Esophagus muscularis mucosa (tissue), 4 donors: ENCODE results near the genes OPA3, SIX5, NOVA2 and IGFL2.

DNA sequence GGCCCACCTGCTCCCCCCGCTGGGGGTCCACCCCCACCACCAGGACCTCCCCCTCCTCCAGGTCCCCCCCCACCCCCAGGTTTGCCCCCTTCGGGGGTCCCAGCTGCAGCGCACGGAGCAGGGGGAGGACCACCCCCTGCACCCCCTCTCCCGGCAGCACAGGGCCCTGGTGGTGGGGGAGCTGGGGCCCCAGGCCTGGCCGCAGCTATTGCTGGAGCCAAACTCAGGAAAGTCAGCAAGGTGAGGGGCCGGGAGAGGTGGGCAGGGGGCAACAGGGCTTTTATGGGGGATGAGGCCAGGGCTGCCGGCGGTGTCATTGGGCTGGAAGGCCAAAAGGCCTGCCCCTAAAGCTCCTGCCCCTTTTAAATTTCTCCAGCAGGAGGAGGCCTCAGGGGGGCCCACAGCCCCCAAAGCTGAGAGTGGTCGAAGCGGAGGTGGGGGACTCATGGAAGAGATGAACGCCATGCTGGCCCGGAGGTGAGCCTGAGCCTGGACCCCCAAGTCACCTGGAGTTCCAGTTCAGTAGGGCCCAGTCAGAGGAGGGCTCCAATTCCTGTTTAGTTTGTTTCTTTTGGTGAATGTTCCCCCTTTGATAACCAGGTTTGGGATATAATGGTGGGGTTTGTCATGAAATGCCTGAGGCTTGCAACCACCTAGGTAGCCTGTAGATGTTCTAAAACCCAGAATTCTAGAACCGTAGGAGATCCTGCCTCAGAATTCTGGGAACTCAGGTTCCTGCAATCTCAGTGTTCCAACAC is 15.2 kb downstream of the VASP start:
- PRO-cap, result no peak
- RAMPAGE, long total RNA, 4 experiments, result no peak in any of the 4 experiments

DNA sequence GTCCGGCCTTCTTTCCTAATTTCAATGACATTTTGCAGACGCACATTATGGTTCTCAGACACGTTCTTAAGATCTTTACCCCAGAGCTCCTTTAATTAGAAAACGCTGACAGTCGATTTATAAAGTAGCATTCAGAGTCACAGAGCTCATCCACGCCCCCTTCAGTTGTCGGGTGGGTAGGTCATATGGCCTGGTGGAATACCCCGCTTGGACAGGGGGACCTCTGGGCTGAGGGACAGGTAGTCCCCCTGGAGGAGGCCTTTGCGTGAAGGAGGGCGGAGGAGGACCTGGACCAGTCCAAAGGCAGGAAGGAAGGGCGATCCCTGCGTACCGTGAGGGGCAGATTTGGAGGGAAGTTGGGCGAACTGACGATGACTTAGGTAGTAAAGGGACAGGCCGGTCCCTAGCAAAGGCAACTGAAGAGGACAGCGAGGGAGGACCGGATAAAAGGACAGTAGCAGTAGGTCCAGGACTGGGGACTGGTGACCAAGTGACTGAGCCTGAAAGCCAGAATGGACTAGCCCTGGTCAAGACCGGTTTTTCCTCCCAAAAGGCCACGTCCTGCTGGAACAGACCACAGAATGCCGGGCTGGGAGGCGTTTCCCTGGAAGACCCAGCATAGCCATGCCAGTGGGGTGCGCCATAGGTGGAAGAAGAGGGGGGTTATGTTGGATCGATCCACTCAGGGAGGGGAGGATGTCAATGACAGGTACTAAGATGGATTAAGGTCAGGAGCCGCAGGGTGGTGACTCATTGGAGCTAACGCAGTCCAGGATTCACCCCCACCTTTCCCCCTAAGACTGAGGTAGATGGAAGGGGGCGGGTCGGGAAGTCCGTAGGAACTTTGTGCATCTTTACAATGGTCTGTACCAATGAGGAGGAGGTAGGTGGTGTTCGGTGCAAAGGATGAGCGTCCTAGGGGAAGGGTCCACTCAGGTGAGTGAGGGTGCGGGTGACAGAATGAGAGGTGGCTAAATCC is 20.7 kb downstream of the VASP start:
- PRO-cap, result no peak
- RAMPAGE, long total RNA, 4 experiments, result no peak in any of the 4 experiments

GRCh38 chr19:45584696-45585241 is at the start of gene OPA3:
Gene OPA3, minus strand, starts transcription at chr19:45584802.
- PRO-cap, result bidirectional peak, plus-strand start at chr19:45584964, minus-strand start at chr19:45584795
- RAMPAGE, long total RNA, 4 experiments, result start-site peak on the minus strand in 4 of 4 experiments, at chr19:45584776-45584861 at its widest, 36 to 54 reads per replicate

DNA sequence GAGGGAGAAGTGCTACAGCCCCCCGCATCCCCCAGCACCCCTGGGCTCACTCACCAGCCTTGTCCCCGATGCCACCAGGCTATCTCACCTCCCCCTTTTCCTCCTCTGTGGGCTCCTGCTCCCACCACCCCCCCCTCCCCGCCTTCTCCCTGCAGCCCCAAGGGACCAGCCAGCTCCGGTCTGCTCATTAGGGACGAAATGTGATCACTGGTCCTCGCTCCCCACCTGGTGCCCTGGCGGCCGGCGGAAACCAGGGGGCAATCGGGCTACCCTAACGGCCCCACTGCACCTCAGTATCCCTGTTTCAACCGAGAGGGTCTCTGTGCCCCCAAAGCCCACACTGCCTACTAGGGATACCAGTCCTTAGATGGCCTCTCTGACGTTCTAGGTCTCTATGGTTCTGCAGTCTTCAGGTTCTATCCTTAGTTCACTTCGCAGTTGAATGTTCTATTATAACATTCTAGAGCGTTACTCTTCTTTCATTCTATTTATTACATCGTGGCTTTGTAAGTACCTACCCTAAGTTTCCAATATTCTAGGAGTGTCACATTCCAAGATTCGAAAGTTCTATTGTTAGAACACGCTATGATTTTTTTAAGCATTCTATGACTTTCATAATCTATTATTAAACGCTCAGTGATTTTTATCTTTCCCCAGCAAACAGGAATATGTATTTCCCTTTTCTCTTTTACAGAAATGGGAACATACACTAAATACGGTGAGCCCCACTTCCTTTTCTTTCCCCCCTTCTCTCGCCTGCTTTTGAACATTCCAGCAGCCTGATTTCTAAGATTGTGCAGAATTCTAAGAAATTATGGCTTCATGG is 2.5 kb downstream of the GPR4 start:
- PRO-cap, result no peak
- RAMPAGE, long total RNA, 4 experiments, result no peak in any of the 4 experiments

- PRO-cap, result bidirectional peak, plus-strand start at chr19:45681725, minus-strand start at chr19:45681597
- RAMPAGE, long total RNA, 4 experiments, result no peak in any of the 4 experiments
Observed at GRCh38 chr19:45681423-45682413, 10.0 kb downstream of the SNRPD2 start.

DNA sequence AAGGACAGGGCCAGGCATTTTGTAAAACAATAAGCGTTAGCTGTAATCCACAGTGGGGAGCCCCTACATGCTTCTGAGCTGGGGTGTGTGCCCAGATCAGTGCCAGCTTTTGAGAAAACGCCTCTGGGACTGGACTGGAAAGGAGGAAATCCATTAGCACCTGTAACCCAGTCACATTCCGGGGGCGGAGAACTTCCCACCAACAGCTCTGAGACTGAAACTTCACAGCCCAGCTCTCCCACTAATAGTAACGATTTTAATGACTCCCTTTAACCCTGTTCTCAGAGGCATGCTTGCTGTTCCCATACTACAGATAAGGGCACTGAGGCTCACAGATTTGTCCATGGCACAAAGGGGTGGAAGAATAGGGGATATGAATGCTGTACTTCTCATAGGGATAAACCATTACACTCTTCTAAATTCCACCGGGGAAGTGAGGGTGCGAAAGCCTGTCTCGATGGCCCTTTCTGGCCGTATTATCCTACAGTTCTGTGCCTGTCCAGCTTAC is 882 bp downstream of the FBXO46 start:
- PRO-cap, result no peak
- RAMPAGE, long total RNA, 4 experiments, result no peak in any of the 4 experiments

GRCh38 chr19:45739366-45739823 is 6.2 kb downstream of the MEIOSIN start:
- PRO-cap, result no peak
- RAMPAGE, long total RNA, 4 experiments, result no peak in any of the 4 experiments

- PRO-cap, result bidirectional peak, plus-strand start at chr19:45765151, minus-strand start at chr19:45765090
- RAMPAGE, long total RNA, 4 experiments, result no peak in any of the 4 experiments
Observed at GRCh38 chr19:45764650-45765311, 4.3 kb downstream of the SIX5 start.

- PRO-cap, result bidirectional peak, plus-strand start at chr19:45768953, minus-strand start at chr19:45768735; unidirectional peak, minus-strand start at chr19:45769060; bidirectional peak, plus-strand start at chr19:45769684, minus-strand start at chr19:45769250
- RAMPAGE, long total RNA, 4 experiments, result start-site peak on the minus strand in 3 of 4 experiments, at chr19:45769210-45769314 at its widest, 181 to 661 reads per replicate
Observed at GRCh38 chr19:45768680-45769522, at the start of gene SIX5. Gene SIX5, minus strand, starts transcription at chr19:45769252.

- PRO-cap, result no peak
- RAMPAGE, long total RNA, 4 experiments, result no peak in any of the 4 experiments
Observed at GRCh38 chr19:45816453-45817616, 1.7 kb upstream of the RSPH6A start.

GRCh38 chr19:45823567-45824582 is 8.8 kb upstream of the RSPH6A start:
- PRO-cap, result no peak
- RAMPAGE, long total RNA, 4 experiments, result no peak in any of the 4 experiments

GRCh38 chr19:45852217-45852720 is 10.7 kb downstream of the SYMPK start:
- PRO-cap, result no peak
- RAMPAGE, long total RNA, 4 experiments, result no peak in any of the 4 experiments

DNA sequence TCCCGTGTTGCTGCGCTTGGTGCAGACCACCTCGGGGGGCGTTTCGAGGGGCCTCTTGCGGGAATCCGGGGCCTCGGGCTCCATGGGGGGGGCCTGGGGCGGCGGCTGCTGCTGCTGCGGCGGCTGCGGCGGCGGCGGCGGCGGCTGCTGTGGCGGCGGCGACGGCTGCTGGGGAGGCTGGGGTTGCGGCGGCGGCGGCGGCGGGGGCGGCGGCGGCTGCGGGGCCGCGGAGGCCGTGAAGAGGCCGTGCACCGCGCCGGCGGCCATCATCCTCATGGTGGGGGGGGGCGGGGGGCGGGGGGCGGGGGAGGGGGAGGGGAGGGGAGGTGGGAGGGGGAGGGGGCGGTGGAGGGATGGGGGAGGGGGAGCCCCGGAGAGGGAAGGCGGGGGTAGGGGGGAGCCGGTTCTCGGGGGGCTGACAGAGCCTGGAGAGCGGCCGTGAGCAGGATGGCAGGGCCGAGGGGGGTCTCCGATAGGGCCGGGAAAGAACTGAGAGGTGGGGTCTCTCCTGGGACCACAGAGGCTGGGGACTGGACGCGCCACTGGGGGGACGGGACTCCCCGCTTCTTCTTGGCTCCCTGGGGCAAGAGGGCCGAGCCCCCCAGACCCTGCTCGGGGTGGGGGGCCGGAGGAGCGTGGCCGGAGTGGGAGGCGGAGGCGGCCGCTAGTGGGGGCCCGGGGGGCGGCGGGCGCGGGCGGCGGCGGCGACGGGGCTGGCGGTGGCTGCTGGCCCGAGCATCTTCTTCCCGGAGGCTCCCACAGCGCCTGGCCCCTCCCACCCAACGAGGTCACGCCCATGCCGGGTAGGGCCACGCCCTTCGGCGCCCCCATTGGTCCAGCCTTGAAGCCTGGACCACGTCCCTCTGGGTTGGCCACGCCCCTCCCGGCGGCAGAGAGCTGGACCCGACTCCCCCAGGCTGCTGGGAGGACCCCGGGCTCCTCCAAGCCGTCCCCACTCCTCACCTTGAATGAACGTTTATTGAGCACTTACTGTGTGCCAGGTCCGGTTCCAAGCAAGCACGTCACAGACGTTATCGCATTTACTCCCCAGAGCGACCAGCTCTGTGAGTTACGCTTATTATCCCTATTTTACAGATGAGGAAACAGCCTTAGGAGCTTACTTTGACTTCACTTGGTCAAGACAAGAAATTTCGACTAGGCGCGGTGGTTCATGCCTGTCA is at the start of gene NOVA2:
NOVA2 (minus strand) TSS at position 598 of the 1,181 bp plus-strand sequence.
- PRO-cap, result unidirectional peak, minus-strand start at position 276 of the sequence; unidirectional peak, minus-strand start at position 746 of the sequence
- RAMPAGE, long total RNA, 4 experiments, result no peak in any of the 4 experiments

- PRO-cap, result no peak
- RAMPAGE, long total RNA, 4 experiments, result no peak in any of the 4 experiments
Observed at GRCh38 chr19:45995986-45996615, 834 bp downstream of the CCDC61 start.

GRCh38 chr19:46131943-46132335 is 7.5 kb upstream of the IGFL3 start:
- PRO-cap, result no peak
- RAMPAGE, long total RNA, 4 experiments, result no peak in any of the 4 experiments

GRCh38 chr19:46132336-46132747 is 7.9 kb upstream of the IGFL3 start:
- PRO-cap, result no peak
- RAMPAGE, long total RNA, 4 experiments, result no peak in any of the 4 experiments

GRCh38 chr19:46147873-46148306 is at the start of gene IGFL2:
Gene IGFL2, plus strand, starts transcription at chr19:46148238.
- PRO-cap, result no peak
- RAMPAGE, long total RNA, 4 experiments, result no peak in any of the 4 experiments

DNA sequence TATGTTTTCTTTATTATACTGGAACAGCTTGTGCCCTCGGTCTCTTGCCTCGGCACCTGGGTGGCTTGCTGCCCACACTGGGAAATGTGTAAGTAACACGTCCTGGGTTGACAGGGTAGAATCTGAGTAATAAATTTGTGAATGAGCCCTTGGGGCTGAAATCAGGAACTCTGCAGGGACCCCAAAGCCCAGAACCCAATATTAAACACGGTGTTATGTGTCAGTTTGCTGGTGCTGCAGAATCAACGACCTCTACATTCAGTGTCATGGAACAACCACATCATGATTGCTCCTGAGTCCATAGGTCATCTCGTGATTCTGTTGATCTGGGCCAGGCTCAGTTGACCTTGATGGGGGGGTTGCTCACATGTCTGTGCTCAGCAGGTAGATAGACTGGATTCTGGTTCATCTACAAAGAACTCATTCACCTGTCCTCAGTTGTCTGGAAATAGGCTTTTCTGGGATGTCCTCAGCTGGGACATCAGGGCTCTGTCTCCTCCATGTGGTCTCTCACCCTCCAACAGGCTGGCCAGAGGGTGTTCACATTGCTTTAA is 39.6 kb upstream of the IGFL1 start:
- PRO-cap, result no peak
- RAMPAGE, long total RNA, 4 experiments, result no peak in any of the 4 experiments

DNA sequence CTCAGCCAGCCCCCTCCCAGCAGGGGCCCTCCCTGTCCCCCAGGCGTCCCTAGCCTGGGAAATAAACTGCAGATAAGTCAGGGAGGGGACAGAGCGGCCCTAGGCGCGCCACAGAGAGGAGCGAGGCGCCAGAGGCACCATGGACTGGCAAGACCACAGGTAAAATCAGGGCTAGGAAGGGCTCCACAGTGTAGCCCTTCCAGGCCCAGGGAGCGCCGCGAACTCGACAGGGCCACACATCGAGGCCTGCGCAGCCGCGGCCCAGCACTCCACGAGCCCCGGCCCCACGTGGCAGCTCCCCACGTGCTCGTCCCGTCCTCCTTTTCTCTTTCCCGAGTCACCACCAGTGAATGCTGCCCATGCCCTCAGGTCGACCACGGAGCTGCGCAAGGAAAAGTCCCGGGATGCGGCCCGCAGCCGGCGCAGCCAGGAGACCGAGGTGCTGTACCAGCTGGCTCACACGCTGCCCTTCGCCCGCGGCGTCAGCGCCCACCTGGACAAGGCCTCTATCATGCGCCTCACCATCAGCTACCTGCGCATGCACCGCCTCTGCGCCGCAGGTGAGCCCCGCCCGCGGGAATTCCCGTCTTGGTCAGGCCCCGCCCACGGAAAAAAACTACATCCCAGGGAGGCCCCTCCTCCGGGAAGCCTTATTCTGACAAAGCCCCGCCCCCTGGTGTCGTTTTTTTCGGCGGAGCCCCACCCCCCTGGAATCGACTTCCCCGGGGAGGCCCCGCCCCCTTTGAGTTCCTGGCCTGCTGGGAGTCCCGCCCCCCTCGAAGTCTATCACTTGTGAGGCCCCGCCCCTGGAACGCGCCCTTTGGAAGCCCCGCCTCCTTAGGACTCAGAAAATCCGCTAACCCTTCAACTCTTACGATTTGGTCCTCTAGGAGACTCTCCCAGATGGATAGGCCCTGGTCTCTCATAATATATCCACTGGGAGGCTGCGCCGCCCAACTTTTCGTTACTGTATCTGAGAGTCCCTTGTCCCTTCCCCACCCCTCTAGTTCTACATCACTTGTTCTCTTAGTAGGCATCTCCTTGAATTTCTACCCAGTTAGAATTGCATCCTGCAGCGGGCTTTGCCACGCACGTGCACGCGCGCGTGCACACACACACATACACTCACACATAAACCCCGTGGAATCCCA is 7.1 kb downstream of the HIF3A start:
- PRO-cap, result unidirectional peak, minus-strand start at position 553 of the sequence; bidirectional peak, plus-strand start at position 876 of the sequence, minus-strand start at position 585 of the sequence
- RAMPAGE, long total RNA, 4 experiments, result no peak in any of the 4 experiments

- PRO-cap, result no peak
- RAMPAGE, long total RNA, 4 experiments, result no peak in any of the 4 experiments
Observed at GRCh38 chr19:46355285-46356094, 8.6 kb downstream of the PPP5C start.